BJ (cell line): ENCODE data around the gene CLVS2.

DNA sequence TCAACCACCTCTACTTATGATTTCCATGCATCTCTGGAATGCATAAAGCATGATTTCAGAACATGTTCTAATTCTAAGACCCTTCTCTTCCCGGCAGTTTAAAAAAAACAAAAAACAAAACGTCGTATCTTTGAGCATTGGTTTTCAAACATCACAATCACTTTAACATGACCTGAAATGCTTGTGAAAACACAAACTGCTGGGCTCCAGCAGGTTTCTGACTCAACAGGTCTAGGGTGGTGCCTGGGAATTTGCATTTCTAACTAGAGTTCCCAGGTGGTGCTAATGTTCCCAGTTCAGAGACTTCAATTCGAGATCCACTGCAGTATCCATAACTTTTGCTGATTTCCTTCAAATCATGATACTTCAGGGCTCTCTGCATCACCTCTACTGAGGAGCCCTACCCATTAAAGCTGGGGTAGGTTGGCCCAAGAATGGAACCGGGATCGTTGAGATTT lies 874 bp upstream of the SMPDL3A start:
- CAGE, long polyA plus RNA, result no peak
- RRBS, result no CpG with 5 or more reads among the region's 6 CpGs

- CAGE, long polyA plus RNA, result no peak
- RRBS, result 3% methylated on average over 10 of the region's 83 CpGs
These were observed at the start of gene CLVS2 for GRCh38 chr6:122995681-122996910. TSS of gene CLVS2 (plus strand) at chr6:122996235.

DNA sequence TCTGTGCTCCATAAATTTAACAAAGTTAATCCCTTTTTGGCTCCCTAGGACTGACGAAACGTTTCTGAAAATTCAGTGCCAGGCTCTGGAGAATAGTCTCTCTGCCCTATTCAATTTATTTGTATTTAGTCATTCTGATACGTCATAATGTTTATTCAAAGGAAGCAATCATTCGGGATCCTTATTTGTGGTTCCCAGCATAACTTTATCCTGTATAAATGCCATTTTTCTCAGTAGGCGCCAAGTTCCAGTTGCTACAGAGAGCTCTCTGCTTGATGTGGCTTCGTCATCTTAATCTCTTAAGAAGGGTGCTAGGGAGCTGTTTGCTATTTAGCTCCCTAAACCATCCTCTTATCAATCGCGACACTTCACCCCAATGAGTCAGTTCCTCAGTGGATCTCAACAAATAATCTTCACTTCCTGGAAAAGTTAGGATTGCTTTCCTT lies 1.4 kb upstream of the NKAIN2 start:
- CAGE, long polyA plus RNA, result no peak
- RRBS, result no CpG with 5 or more reads among the region's 8 CpGs

DNA sequence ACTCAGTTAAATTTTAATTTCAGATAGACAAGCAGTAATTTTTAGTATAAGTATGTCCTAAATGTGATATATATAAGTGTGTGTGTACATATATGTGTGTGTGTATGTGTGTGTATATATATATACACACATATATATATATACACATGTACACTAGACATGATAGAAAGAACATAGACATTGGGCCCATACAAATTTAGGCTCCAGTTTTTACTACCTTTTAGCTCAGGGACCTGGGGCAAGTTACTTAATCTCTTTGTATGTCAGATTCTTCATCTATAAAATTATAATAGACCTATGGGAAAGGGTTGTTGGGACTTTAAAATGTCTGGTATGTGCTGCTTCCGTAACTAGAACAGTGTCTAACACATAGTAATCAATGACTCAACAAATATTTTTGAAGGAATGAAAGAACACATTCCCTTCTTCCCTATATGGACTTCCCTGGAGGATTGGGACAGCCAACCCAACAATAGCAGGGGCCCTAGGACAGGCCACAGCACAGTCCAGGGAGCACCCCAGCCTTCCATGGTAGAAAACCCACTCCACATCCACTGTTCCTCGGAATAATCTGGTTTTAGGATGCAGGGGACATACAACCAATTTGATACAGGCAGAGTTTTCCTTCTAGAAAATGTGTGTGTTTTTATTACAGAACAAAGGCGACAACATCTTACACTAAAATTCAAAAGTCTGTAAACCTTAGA lies 50.7 kb upstream of the TPD52L1 start:
- CAGE, long polyA plus RNA, result no peak
- RRBS, result no CpG with 5 or more reads among the region's 3 CpGs

DNA sequence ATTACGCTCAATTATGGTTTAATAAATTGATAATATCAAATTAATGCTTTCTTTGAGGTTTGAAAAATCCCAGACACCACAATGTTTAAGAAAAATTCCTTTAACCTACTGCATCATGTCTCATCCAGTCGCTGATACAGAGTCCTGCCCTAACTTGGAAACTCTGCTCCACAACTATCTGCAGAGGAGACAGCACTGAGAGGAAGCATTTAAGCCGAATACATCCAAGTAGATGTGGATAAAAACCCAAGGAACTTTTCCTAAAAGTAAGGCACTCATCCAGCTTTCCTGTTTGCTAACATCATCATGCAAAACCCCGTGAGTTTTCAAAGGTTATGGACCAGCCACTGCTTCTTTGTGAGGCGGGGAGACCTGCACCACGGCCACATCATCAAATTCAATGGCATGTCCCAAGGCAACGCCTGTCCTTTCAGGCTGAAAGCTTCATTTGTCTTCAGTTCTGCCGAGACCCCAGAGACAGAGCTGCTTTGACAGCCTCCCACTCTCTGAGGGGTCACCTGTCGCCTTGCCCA lies 142.3 kb upstream of the HDDC2 start:
- CAGE, long polyA plus RNA, result no peak
- RRBS, result no CpG with 5 or more reads among the region's 9 CpGs

GRCh38 chr6:125802925-125803478 lies 12.2 kb downstream of the NCOA7 start:
- CAGE, long polyA plus RNA, result no peak
- RRBS, result no CpG with 5 or more reads among the region's 4 CpGs

- CAGE, long polyA plus RNA, result no peak
- RRBS, result no CpG with 5 or more reads among the region's 8 CpGs
These were observed 48.6 kb downstream of the NCOA7 start for GRCh38 chr6:125839334-125839828.

- CAGE, long polyA plus RNA, result no peak
- RRBS, result no CpG with 5 or more reads among the region's 11 CpGs
These were observed 13.6 kb upstream of the HINT3 start for GRCh38 chr6:125942778-125943542.

GRCh38 chr6:125944416-125944909 lies 12.1 kb upstream of the HINT3 start:
- CAGE, long polyA plus RNA, result no peak
- RRBS, result no CpG with 5 or more reads among the region's 5 CpGs

DNA sequence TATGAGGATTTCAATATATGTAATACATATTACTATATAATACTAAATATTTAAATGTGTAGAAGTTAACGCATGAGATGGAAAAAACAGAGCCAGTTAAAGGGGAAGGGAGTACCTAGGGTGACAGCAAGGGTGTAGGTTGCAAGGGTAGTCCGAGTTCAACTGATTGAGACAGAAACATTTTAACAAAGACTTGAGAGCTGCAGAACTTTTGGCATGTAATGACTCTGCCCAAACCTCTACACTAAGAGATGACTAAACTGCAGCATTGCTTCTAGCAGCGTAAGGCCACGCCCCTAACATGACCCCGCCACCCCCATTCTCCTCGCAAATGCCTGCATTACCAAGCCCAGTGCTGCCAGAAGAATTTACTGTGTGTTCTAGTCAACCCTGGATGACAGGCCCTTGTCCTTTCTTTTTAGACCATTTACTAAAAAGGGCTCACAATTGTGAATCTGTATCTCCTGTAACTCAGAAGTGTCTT lies 6.3 kb upstream of the HINT3 start:
- CAGE, long polyA plus RNA, result no peak
- RRBS, result no CpG with 5 or more reads among the region's 6 CpGs

DNA sequence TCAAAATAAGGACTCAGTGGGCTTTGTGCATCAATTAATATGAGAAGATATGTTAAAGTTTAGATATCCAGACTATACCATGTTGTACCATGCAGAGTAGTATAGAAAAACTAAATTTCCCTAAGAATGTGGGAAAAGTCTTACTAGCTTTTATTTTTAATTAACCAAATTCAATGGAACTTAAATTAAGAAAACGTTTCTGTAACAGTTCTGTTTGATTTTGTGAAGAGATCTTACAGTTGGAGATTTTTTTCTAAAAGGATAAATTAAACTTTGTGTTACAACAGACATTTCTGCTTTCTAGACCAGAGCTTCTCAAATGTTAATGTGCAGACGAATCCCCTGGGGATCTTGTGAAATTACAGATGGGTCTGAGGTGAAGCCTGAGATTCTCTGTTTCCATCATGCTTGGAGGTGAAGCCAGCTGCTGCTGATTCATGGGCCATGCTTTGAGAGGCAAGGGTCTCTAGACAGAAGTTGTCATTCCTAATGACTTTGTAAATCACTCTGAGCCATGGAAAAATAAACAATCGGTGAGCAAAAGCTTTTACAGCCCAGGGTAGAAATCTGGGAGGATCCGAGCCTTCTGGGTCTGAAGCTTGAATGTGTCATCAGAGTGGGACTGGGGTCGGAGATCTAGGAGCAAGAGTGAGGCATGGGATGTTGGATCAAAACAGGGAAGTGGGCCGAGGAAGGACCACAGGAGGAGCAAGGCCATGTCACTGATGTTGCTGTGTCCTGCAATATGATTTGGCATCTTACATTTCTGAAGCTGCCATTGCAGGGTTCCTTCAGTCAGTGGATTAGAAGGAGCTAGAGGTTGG lies 77.1 kb downstream of the TRMT11 start:
- CAGE, long polyA plus RNA, result no peak
- RRBS, result no CpG with 5 or more reads among the region's 6 CpGs

DNA sequence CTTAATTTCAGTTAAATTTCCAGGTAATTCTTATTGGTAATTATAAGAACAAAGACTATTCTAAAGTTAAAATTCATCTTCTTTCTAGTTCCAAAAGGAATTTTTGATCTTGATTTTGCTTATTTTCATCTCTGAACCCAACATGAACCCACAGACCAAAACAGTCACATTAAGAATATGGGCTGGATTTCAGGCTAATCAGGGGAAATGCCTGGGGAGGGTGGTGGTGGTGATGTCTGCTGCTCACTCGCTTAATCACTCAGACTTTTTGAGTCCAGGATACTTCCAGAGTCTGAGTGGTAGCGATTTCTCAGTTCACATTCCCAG lies 345.5 kb upstream of the RSPO3 start:
- CAGE, long polyA plus RNA, result no peak
- RRBS, result no CpG with 5 or more reads among the region's 2 CpGs

GRCh38 chr6:127121239-127121874 lies 2.9 kb downstream of the RSPO3 start:
- CAGE, long polyA plus RNA, result no peak
- RRBS, result no CpG with 5 or more reads among the region's 17 CpGs

DNA sequence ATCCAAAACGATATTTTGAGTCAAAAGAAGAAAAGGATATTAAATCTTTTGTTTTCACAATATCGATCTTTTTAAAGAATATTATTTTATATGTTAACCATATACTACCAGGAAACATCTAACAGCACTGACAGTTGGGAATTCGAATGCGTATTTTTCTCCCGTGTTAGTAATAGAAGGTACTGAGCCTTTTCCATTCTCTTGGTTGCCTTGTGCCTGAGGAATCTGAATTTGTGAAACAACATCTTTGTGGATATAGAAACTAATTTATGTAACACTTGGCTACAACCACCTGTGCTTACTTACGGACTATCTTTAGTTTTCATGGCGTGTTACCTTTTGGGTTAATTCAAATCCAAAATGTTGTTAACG lies 2.2 kb downstream of the RNF146 start:
- CAGE, long polyA plus RNA, result no peak
- RRBS, result no CpG with 5 or more reads among the region's 8 CpGs

- CAGE, long polyA plus RNA, result no peak
- RRBS, result no CpG with 5 or more reads among the region's 1 CpG
These were observed 223.7 kb upstream of the THEMIS start for GRCh38 chr6:128124428-128124994.

DNA sequence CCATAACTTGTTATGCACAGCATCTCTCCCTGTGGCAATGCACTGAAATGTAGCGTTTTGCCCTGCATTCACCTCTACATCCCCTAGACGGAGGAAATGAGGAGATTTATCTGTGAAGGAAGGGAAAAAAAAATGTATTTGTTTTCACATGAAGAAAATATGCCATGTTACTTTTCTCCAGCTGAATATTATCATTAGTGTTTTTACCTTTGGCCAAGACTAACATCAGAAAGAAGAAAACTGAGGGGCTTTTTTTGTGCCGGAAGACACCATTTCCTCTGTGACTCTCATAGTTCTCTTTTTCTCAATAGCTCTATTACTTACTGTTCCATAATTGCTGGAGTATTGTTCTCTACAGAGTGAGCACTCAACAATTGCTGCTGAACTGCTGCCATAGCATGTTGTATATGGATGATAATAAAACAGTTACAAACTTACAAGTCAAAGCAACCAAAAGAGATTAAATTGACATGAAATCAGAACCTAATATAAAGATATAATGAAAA lies 280.3 kb downstream of the PTPRK start:
- CAGE, long polyA plus RNA, result no peak
- RRBS, result no CpG with 5 or more reads among the region's 3 CpGs

DNA sequence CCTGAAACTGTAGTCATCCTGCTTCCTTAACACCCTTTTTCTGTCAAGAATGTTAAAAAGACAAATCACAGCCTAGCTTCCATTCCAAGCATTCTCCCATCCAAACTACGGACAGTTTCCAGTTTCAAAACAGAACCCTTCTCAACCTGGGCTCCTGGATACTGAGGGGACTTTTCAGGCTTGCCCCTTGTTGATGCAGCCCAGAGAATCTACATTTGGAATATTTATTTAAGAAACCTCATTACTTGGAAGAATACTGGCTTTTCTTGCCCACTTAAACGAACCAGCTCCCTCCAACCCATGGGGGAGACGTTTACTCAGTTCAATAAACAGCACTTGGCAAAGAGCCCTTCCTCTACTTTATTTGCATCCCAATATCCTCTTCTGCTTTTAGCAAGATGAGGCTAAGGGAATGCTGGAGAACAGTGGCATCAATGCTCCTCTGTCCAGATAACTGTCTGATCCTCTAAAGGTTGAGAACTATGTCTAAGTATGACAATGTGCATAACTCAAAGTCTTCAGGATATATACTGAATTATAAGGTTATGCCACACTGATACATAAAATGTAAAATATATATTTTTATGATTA lies 22.2 kb downstream of the PTPRK start:
- CAGE, long polyA plus RNA, result no peak
- RRBS, result no CpG with 5 or more reads among the region's 3 CpGs

- CAGE, long polyA plus RNA, result no peak
- RRBS, result no CpG with 5 or more reads among the region's 1 CpG
These were observed 14.8 kb downstream of the PTPRK start for GRCh38 chr6:128505679-128505946.

DNA sequence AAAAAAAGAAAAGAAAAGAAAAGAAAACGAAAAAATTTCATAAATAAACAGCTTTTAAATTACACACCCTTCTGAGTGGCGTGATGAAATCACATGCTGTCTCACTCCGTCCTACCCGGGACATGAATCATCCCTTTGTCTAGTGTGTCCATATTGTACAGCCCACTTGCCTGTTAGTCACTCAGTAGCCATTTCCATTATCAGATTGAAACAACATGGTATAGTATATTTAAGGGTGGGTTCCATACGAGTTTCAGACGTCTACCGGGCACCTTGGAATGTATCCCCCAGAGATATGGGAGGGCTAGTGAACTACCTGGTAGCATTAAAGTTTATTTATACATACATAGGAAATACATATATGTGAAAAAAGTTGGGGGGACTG lies 11.5 kb downstream of the PTPRK start:
- CAGE, long polyA plus RNA, result no peak
- RRBS, result no CpG with 5 or more reads among the region's 7 CpGs

GRCh38 chr6:129232550-129233187 lies 349.7 kb downstream of the LAMA2 start:
- CAGE, long polyA plus RNA, result no peak
- RRBS, result no CpG with 5 or more reads among the region's 4 CpGs